Fibroblast of the aortic adventitia (primary cell): ENCODE measurements around a stretch of chr17.

- CAGE, long polyA plus RNA, result no peak
These were observed 19.1 kb downstream of the PGS1 start for GRCh38 chr17:78397685-78397868.

GRCh38 chr17:78422628-78423158 is 44.2 kb downstream of the PGS1 start:
- CAGE, long polyA plus RNA, result no peak

GRCh38 chr17:78428673-78429448 is 50.4 kb downstream of the PGS1 start:
- CAGE, long polyA plus RNA, result no peak

DNA sequence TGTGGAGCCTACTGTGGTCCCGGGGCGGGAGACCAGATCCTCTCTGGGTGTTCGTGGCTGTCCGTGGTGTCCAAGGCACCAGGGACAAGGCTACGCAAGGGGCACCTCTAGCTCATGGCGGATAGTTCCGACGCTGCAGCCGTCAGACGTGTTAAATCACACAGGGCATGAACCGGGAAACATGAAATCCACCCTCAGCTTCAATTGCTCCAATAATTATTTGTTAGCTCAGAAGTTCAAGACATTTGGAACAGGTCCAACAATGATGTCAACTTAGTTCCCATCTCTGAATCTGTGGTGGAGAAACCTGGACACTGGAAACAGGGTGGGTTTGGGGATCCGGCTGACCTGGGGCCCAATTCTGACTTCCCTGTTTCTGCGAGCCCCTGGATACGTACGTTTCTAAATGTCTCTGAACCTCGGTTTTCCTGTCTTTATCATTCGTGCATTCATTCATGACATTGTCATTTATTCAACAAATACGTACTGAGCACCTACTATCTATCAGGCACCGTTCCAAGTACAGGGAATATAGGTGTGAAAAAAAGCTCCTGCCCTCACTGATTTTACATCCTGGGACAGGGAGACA is 88.0 kb upstream of the DNAH17 start:
- CAGE, long polyA plus RNA, result no peak

GRCh38 chr17:78669606-78669881 is 92.3 kb upstream of the DNAH17 start:
- CAGE, long polyA plus RNA, result no peak

DNA sequence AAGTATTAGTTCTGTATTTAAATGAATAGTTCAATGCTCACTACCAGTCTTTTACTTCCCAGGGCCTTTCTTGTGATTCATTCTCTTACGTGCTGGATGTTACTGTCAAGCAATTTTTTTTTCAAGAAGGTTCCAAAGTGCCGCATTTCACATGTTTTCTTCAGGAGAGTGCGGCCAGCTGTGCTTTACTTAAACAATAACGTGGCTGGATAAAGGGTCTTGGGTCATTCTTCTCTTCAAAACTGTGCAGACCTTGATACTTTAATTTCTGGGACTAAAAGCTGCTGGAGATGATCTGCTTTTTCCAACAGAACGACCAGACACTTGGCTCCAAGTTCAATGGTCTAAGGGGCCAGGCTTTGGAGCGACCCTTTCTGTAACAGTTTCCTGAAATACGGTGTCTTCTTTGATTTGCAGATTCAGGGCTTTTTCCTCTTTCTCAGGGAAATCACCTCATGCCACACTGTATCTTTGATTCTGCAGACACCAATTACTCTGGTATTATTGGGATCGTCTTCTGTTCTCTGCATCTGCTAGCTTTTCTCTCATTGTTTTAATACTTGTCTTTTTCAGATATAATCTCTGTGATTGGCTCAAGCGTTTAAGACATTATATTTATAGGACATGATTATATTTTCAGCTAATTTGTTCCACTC is 96.3 kb downstream of the CYTH1 start:
- CAGE, long polyA plus RNA, result no peak

DNA sequence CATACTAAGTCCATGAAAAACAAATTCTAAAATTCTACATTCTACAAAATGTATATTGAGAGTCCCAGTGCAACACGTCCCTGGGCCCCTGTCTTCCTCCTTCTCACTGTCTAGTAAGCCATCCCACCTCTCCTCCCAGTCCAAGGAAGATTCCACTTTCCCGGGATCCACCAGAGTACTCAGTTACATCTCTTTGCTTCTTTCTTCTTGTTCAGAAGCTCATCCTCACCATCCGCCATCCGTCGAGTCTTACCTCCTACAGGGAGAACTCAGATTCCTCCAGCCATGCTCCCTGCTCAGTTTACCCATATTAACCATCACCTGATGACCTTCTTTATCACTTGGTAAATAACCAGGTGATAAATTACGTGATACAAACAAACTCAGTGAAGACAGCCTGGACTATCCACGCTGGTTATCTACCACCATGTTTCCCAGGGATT is 57.1 kb downstream of the CYTH1 start:
- CAGE, long polyA plus RNA, result no peak

DNA sequence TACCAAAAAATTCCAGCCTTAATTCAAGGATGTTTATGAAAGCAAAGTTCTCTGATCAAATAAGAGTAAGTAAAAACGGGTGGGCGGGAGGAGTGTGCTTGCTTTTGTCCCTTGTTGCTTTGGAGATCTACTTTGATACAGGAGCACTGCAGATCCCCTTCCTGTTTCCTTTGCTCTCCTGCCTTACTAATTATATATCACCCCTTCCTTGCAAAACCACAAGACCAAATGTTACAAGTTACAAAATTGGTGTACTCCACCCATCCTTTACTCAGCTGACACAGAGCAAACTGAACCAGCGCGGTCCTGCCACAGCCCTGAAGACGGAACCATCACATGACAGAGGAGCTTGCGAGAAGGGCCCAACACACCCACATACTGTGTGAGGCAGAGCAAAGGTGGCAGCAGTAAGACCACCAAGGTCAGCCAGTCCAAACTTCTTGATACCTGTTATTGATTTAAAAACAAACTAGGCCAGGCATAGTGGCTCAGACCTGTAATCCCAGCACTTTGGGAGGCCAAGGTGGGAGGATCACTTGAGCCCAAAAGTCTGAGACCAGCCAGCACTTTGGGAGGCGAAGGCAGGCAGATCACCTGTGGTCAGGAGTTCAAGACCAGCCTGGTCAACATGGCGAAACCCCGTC is 33.3 kb downstream of the CYTH1 start:
- CAGE, long polyA plus RNA, result no peak

- CAGE, long polyA plus RNA, result no peak
These were observed 10.1 kb downstream of the CYTH1 start for GRCh38 chr17:78771723-78772574.

- CAGE, long polyA plus RNA, result no peak
These were observed 24.0 kb downstream of the USP36 start for GRCh38 chr17:78816630-78817068.

DNA sequence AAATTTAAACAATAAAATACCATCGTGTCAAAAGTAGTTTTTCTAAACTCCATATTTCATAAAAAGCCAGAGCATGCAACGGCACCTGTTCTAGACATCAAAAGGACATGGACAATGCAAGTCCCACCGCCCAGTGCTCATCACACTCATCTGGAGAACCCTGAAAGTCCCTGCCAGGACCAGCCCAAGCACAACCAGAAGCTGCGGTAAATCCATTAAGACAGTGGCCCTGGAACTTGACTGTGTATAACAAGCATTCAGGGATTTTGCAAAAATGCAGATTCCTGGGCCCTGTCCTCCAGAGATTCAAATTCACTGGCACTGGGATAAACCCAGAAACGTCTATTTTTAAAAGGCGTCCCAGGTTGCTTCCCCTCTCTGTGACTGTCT is 22.5 kb downstream of the USP36 start:
- CAGE, long polyA plus RNA, result no peak

- CAGE, long polyA plus RNA, result no peak
These were observed 19.7 kb downstream of the USP36 start for GRCh38 chr17:78820772-78821449.

- CAGE, long polyA plus RNA, result no peak
These were observed 27.2 kb downstream of the CEP295NL start for GRCh38 chr17:78875509-78876576.

DNA sequence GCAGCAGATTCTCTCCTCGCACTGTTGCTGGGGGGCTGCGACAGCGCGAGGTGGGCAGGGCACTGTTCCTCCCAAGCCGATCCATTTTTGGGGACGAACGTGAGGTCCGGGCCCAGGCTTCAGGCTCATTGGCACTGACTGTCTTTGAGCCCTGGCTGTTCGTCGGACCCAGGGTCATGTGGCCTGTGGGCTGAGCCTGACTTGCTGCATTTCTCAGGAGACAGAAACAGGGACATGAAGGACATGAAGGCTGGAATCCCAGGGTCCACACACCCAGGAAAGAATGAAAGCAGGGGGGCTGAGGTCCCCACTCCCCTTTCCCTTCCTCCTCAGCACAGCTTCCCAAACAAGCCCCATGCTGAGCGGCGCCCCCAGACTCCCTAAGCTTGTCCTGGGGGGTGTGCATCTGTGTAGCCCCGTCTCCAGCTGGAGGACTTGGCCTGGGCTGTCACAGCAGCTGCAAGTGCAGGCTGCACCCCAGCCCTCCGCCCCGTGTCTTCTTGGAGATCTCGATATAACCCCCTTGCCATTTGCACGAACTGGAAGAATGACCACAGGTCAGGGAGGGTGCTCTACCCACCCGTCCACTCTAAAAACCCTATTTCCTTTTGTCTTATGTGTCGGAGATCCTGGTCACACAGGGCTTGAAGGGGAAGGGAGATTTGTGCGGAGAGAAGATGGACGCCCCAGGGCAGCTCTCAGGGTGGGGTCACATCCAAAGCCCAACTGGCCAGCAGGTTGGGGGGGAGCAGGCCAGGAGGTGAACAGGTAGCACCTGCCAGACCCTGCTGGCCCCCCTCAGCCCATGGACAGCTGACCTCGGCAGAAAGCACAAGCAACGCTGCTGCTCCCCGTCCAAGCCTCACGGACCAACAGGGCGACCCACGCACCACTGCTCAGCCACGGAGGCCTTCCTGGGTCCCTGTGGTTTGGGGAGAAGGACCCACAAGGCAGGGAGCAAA is 18.5 kb downstream of the CEP295NL start:
- CAGE, long polyA plus RNA, result no peak

DNA sequence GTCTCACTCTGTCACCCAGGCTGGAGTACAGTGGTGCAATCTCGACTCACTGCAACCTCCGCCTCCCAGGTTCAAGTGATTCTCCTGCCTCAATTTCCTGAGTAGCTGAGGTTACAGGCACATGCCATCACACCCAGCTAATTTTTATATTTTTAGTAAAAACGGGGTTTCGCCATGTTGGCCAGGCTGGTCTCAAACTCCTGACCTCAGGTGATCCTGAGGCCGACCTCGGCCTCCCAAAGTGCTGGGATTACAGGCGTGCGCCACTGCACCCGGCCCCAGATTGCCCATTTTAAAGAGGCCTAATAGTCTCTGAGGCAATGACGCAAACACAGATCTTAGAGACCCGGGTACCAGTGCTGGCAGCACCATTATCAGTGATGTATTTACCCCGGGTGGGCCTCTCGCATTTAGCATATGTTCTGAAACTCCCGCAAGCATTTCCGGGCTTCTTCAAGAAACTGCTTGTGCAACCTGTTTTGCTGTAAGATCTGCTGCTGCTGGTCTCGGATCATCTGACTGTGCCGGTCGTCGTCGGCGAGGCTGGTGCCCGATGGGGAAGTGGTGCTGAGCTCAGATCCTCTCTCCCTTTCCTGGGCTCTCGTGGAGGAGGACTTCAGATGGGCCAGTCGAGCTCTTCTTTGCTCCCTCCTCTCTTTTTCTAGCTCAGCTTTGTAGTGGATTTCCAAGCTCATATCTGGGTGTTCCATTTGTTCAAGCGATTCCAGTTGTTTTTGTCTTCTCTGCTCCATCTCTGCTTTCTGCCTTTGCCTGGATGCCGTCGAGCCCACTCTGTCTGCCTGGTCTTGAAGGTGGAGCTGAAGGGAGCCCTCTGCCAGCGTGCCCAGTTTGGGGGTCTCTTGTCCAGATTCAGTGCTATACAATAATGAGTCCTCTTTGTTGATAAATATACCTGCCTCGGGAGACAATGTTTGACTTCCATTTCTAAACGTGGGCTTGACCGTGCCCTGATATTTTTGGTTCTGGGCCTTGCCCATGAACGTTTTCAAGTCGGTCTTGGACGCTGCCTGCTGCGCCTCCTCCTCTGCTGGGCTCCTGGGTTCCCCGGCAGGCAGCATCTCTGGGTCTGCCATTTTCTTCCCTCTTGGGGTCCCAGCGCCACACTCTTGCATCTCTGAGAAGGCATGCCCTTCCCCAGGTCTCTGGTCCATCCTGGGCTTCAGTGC is 12.4 kb downstream of the CEP295NL start:
- CAGE, long polyA plus RNA, result no peak

- CAGE, long polyA plus RNA, result no peak
These were observed 7.8 kb upstream of the CEP295NL start for GRCh38 chr17:78910683-78911234.

DNA sequence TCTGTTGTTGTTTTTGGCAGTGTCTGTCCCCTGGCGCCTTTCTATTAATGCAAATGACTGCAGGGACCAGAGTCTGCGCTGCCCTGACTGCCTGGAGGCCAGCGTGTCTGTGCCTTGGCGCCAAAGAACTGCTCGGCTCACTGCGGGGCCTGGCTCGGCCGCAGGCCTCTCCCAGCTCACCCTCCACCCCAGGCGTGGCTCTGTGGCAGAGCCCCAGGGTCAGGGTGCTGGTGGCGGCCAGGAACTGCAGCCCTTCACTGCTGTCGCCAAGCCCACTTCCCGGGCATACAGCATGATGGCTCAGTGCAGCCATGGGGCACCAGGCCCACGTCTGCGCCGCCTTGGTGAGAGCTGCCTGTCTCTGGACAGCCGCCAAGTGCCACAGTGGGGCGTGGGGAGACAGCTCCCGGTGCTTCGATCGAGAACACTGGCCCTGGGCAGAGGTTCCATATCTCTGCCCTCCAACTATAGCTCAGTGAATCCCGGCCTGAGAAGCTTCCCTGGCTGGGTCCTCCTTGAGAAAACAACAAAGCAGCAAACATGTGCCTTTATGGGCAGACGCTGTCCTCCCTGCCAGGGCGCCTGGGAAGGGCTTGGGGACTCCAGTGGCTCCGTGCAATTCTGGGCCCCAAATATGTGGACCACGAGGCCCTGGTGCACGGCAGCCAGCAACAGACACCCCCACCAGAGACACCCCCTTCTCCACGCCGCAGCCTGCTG is 11.1 kb downstream of the CANT1 start:
- CAGE, long polyA plus RNA, result no peak

DNA sequence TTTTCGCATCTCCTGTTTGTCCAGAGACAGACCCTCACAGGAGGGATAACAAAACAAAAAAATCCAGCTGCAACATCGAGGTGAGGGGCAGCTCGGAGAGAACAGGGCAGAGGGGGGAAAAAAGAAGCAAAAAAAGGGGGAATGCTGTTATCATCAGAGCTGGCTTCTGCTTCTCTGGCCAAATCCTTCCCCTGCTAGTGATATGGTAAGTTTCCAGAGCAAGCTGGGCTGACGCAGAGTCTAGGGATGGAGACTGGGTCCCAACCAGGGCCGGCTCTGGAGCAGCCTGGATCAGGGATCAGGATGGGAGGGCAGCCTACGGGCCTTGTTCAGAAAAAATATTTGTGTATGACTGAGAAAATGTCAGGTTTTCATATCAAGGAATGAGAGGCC is 838 bp upstream of the C1QTNF1 start:
- CAGE, long polyA plus RNA, result no peak

DNA sequence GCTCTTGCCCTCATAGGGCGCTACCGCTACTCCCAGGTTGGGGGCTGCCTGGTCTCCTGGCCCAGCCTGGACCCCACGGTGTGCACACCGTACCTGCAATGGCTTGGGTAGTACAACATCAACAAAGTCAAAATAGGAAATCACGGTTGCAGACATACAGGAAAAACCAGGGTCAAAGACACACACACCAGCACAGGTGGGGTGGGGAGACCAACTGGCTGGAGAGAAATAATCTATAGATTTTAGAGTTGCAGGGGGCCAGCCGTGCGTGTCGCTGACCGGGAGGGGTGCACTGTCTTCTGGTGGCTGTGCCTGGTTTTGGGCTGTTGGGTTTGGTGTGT is 17.6 kb downstream of the ENGASE start:
- CAGE, long polyA plus RNA, result no peak

GRCh38 chr17:79182718-79183803 is 108.4 kb downstream of the ENGASE start:
- CAGE, long polyA plus RNA, result no peak